Breast (tissue), 4 donors: ENCODE data around the genes WDFY4, TMEM273 and DRGX.

GRCh38 chr10:48672757-48673270 is 11.9 kb upstream of the WDFY4 start:
- PRO-cap, 3 experiments, result no peak in any of the 3 experiments
- RRBS, result no CpG with 5 or more reads among the region's 7 CpGs

- PRO-cap, 3 experiments, result no peak in any of the 3 experiments
- RRBS, result no CpG with 5 or more reads among the region's 1 CpG
Observed at GRCh38 chr10:48677986-48678414, 6.7 kb upstream of the WDFY4 start.

- PRO-cap, 3 experiments, result peak in 3 of 3 experiments; most common plus-strand start chr10:48684873 (in 3)
- RRBS, result 38% methylated on average over 5 of the region's 33 CpGs
Observed at GRCh38 chr10:48684498-48685949, at the start of gene WDFY4. TSS of gene WDFY4 (plus strand) at chr10:48684873.

- PRO-cap, 3 experiments, result peak in 1 of 3 experiments; most common minus-strand start chr10:48803934 (in 1)
- RRBS, result no CpG with 5 or more reads among the region's 2 CpGs
Observed at GRCh38 chr10:48803578-48804108, 119.0 kb downstream of the WDFY4 start.

DNA sequence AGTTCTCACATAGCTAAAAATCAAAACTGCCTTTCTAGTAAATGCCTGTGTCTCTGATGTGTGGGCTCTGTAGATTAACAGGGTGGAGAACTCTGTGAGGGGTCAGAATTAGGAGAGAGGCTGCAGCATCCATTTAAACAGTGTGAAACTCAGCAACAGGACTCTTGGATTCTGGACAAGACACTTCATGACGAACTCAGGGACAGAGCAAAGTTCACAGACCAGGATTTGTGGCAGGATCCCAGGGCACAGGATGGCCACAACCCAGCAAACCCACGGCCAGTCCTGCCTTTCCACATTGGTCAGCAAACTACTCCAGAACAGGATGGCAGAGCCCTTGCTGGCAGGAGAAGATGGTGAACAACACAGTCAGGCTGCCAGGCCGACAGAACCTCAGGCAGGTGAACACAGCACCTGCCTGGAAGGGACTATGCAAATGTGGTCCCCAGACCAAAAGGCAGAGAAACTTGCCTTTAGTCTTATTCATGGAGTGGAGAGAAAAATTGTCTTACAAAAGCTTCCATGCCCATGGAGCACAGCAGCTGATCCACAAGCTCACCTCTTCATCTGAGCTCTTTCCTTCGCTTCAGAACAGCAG is 34.3 kb downstream of the VSTM4 start:
- PRO-cap, 3 experiments, result no peak in any of the 3 experiments
- RRBS, result no CpG with 5 or more reads among the region's 4 CpGs

DNA sequence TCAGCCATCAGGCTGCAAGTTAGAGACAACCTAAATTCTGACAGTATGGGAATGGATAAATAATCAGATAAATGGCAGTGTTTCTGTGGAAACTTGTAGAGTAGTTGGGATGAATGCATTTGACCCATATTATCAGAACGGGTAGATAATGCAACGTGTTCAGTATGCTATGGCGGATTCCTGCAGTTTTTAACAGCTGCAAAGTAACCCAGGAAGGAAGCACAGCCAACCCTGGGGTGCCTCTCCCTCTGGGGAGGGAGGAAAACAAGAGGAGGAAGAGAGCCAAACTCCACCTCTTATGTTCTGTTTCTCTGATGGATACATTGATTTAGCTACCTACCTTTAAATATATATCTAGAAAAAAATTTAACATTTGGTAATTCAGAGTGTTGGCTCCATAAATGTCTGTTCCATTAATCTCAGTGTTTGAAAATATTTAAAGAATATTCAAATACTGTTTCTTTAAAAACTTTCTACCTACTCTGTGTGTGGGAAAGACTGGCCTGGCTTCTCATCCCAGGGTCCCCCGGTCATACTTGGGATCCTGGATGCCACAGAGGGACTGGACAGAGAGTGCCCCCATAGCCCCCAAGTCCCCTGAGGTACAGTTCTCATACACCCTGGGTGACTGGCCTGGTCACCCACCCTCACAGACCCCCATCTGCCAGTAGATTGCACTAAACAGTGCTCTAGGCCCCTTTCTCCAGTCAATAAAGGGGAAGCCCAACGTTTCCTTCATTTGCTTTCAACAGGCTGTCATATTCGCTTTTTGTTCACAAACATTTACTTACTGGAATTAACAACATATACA is 3.2 kb downstream of the TMEM273 start:
- PRO-cap, 3 experiments, result no peak in any of the 3 experiments
- RRBS, result no CpG with 5 or more reads among the region's 6 CpGs

DNA sequence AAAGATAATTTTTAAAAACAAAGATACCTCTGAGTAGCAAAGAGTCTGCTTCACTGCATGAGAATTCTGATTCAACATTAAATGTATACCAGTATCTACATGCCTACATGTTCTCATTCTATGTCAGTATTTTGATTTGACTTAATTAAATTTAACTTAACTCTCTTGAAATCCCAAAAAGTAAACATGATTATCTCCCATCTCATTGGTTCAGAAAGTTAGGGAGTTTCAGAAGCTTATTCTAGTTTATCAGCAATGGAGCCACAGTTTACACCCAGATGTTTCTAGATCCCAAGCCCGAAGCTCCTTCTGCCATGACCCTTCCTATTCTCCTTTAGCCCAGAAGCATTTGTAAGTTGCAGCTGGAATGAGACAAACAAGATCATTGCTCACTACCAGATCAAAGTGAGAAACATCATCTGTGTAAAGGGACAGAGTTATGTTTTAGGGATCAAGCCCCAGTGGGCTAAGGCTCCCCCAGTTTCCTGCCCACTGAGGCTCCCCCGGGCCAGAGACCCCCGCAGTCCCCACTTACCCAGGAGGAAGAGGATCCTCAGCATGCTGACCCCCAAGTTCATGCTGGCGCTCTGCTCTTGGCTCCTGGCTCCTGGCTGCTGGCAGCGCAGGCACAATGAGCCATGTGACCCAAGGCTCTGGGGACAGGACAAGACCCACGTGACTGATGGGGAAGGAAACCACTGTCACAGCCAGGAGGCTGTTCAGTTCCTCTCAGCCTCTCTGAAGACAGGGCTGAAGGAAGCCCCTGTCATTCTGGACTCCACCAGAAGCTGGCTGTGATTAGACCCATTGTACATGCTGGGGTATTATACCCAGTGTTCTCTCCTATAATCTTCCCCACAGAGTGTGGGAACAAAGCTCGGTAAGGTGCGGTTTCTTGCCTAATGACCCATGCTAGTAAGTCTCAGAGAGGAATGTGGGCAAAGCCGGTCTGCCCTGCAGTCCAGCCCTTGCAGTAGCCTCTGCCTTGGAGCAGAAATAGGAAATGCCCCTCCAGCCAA is at the start of gene TMEM273:
Gene TMEM273, minus strand, starts transcription at position 633 of the 1,019 bp plus-strand sequence.
- PRO-cap, 3 experiments, result peak in 3 of 3 experiments; most common plus-strand start position 718 of the sequence (in 1); most common minus-strand start position 630 of the sequence (in 2)
- RRBS, result no CpG with 5 or more reads among the region's 9 CpGs

DNA sequence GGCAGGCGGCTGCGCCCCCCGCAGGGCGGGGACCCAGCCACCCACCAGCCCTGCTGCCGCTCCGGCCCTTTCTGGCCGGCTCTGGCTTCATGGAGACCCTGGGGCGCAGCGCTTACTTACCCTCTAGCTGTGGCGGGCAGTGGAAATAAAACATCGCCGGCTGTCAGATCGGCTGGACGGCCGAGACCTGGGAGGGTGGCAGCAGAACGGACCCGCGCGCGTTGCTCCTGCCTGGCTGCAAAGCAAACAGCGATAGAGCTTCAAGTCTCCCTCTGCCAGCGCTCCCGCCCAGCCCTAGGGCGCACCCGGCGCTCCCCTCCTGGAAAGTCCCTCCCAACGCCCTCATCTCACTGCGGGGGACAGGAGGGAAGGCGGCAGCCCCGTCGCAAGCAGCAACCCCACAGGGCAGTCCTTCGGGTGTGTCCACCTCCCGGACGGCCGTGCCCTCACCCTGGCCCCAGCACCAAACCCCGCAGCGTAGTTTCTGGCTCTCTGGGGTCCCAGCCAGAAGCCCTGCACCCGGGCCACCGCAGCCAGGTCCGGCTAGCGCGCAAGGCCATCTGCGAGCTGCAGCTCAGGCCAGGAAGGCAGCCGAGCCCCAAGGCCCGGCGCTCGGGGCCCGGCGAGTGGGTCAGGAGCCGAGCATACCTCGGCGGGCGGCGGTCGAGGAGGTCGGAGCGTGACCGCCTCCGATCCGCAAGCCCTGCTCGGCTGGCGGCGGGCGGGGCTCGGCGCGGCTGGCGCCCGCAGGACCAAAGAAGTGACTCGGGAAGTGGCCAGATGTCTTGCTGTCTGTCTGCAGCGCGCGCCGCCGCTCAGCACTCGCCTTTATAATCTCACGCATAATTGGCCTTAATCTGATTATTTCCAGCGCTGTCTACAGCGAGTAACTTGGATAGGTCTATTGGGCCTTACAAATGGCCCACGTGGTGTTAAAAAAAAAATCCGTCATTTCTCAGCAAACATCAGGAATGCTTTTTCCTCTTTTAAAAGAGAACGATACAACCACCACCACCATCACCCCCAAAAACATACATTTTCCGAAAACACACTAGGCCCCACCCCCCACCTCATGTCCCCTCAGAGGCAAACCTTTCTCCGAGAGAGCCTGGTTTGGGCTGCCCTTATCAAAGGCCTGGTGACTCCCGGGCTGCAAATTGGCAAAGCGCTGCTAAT is at the start of gene DRGX:
Gene DRGX, minus strand, starts transcription at position 803 of the 1,176 bp plus-strand sequence.
- PRO-cap, 3 experiments, result no peak in any of the 3 experiments
- RRBS, result 4% methylated on average over 23 of the region's 86 CpGs

GRCh38 chr10:49524027-49524952 is 14.6 kb downstream of the ERCC6 start:
- PRO-cap, 3 experiments, result no peak in any of the 3 experiments
- RRBS, result no CpG with 5 or more reads among the region's 16 CpGs

- PRO-cap, 3 experiments, result no peak in any of the 3 experiments
- RRBS, result no CpG with 5 or more reads among the region's 6 CpGs
Observed at GRCh38 chr10:50325215-50326082, 74.1 kb upstream of the ASAH2 start.

- PRO-cap, 3 experiments, result no peak in any of the 3 experiments
- RRBS, result no CpG with 5 or more reads among the region's 5 CpGs
Observed at GRCh38 chr10:50470370-50471461, 153.0 kb downstream of the SGMS1 start.

GRCh38 chr10:50563919-50564419 is 59.8 kb downstream of the SGMS1 start:
- PRO-cap, 3 experiments, result no peak in any of the 3 experiments
- RRBS, result no CpG with 5 or more reads among the region's 8 CpGs

- PRO-cap, 3 experiments, result no peak in any of the 3 experiments
- RRBS, result no CpG with 5 or more reads among the region's 8 CpGs
Observed at GRCh38 chr10:50565524-50566441, 58.0 kb downstream of the SGMS1 start.

- PRO-cap, 3 experiments, result peak in 3 of 3 experiments; most common minus-strand start chr10:50624598 (in 2)
- RRBS, result no CpG with 5 or more reads among the region's 34 CpGs
Observed at GRCh38 chr10:50624391-50624782, 631 bp upstream of the SGMS1 start.

DNA sequence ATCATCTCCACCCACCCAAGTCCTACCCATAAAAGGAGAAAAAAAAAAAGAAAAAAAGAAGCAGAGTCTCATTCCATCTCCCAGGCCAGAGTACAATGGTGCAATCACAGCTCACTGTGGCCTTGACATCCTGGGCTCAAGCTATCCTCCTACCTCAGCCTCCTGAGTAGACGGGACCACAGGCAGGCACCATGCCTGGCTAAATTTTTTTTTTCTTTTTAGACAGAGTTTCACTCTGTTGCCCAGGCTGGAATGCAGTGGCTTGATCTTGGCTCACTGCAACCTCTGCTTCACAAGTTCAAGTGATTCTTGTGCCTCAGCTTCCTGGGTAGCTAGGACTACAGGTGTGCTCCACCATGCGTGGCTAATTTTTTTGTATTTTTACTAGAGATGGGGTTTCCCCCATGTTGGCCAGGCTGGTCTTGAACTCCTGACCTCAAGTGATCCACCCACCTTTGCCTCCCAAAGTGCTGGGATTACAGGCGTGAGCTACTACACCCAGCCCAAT is 24.4 kb upstream of the SGMS1 start:
- PRO-cap, 3 experiments, result no peak in any of the 3 experiments
- RRBS, result no CpG with 5 or more reads among the region's 3 CpGs

DNA sequence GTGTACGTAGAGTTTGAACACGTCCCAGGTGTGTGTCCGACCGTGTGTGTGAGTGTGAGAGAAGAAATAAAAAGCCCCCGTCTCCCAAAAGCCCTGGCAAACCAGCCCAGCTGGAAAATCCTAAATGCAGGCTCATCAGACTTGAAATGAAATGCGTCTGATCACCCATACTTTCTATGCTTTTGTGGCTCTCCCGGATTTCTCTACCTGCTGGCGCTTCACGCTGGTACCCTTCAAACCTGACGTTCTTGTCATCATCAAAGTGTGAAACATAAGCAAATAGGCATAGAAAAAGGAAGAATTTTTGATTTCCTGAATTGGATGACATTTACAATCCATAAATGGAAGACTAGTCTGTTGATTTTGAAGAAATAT is 864 bp downstream of the PRKG1 start:
- PRO-cap, 3 experiments, result no peak in any of the 3 experiments
- RRBS, result no CpG with 5 or more reads among the region's 10 CpGs

GRCh38 chr10:51083185-51084032 is 9.1 kb downstream of the PRKG1 start:
- PRO-cap, 3 experiments, result no peak in any of the 3 experiments
- RRBS, result no CpG with 5 or more reads among the region's 7 CpGs

DNA sequence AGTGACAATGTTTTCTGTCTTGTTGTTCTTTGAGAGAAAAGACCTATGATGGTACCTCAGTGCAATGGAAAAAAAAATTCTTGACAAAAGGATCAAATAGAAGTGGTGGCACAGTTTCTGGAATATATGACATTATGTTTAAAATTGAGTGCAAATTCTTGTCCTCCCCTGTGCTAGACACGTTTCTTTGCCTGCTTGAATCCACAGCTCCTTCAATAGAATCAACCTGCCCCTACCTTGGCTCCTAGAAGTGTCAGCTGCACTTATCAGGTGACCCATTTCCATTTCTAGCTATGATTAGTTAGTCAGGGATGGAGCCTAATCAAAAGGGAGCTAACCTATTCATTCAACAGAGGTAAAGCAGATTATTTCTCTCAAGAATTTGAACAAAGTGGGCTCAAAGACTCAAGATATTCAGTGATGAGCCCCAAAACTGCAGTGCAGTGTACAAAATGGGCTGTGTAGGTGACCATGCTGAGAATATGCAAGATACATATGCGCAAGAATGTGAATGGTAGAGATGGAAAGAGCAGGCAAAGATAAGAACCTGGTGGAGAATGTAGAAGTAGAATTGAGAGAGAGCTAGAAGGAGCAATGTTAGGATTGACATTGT is 158.4 kb downstream of the PRKG1 start:
- PRO-cap, 3 experiments, result no peak in any of the 3 experiments
- RRBS, result no CpG with 5 or more reads among the region's 2 CpGs

DNA sequence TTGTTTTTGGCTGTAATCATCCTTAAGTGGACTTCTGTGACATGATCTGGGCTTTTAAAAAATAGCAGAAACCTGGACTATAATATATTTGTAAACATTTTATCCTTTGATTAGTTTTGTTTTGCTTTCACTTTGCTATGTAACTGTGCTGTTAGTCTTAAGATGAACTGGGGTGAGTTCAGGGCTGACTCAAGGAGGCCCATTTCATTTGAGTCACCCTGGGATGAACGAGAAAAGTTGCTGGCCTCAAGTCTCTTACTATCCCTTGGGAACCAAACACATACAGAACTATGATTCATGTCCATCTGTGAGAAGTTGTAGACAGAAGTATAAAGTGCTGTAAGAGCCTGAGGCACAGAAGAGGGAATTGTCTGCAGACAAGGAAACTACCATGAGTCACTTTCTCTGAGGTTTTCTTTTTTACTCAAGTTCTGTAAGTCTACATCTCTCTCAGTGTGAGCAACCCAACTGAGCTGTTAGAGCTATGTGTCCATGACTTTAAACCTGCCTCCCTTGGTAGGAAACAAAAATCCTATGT is 179.8 kb upstream of the CSTF2T start:
- PRO-cap, 3 experiments, result peak in 1 of 3 experiments; most common plus-strand start position 357 of the sequence (in 1)
- RRBS, result no CpG with 5 or more reads among the region's 1 CpG

DNA sequence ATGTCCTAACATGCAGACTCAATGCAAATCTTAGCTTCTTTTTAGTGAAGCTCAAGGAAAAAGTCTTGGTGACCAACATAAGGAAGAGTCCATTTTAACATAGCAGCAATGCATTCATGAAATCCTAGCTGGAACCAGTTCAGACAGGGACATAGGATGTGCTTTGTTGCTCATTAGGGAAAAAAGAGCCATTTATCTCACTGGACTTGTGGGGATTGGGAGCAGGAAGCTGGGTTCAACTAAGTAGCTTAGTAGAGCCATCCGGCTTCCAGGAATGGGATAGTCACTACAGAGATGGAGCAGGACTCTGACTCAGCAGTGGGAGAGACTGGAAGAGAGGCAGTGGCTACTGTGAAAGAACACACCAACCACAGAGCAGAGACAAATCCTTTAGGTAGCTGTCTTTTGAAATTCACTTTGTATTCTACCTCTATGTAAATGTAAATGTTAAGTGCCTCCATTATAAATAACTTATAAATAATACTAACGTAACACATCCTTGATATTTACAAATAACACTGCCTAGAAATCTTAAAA is 100.6 kb upstream of the DKK1 start:
- PRO-cap, 3 experiments, result no peak in any of the 3 experiments
- RRBS, result no CpG with 5 or more reads among the region's 2 CpGs